Bile duct (tissue), 1 donor: ENCODE results near the gene NPIPA3.

- PRO-cap = no peak
These were observed 312.7 kb downstream of the SNX29 start for GRCh38 chr16:12289028-12289779.

DNA sequence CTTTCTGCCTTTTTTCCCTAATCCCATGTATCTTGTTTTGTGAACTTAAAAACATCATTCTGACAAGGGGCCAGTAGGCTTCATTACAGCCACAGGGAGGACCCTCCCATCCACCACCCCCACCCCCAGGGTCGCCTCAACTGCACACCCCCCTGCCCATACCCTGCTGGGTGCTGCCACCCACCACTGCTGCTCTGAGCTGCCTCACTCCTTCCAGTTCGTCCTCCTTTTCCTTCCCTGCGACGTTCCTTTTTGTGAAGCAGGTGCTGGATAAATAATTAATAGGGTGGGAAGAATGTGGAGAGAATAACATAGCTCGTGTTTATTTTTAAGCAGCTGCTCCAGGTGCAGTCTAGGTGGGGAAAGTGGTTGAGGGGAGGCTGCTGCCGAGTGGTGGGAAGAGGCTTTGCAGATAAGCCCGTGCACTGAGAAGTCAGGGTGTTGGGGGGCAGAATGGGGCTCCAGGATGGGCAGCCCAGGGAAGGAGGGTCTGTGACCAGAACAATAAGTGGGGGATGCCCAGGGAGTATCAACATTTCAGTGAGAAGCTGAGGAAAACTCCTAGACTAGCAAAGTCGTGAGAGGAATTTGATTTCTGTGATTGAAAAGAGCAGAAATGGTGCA, 300.6 kb downstream of the CPPED1 start:
- PRO-cap = no peak

DNA sequence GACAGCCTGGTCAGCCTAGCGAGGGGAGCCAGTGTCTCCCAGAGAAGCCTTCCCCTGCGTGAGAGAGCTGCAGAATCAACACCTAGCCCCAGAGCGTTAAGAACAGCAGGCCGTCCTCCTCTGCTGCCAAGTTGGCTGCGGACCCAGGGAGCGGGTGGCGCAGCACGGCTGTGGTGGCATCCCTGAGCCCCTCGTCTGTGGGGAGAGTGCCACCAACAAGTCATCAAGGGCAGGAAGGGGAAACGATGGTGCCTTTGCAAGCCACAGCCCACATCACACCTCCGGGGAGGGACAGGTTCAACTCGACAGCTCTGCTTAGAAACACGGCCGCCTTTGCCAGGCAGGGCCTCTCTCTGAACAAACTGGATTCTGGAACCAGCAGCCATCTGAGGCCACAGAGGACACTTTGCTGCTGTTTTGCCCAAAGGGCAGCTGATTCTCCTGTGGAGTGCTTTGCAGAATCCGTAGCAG, 270.8 kb downstream of the CPPED1 start:
- PRO-cap = no peak

DNA sequence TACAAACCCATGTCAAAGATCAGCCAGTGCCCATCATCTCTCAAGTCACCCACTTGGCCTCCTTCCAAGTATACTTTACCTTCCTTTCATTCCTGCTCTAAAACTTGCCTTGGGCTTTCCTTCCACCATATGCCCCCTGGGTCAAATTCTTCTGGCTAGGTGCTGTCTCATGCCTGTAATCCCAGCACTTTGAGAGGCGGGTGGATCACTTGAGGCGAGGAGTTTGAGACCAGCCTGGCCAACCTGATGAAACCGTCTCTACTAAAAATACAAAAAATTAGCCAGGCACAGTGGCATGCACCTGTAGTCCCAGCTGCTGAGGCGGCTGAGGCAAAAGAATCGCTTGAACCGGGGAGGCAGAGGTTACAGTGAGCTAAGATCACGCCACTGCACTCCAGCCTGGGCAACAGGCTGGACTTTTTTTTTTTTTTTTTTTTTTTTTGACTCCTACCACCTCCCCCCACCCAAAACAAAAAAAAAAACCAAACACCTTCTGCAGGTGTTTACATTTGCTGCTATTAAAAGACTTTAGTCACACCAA, 184.2 kb downstream of the CPPED1 start:
- PRO-cap = no peak

DNA sequence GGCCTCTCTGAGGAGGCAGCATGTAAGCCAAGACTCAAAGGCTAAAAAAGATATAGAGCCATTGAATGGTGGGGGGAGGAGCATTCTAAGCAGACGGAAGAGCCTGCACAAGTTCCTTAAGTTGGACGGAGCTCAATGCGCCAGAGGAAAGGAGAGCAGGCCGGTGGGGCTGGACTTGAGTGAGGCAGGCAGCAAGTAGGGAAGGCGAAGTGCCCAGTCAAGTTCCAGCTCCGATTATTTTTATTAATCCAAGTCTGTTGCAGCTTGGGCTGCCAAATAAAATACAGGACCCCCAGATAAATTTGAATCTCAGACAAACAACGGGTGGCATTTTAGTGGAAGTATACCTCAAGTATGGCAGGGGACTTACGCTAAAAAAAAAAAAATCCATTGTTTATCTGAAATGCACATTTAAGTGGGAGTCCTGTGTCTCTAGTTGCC, 160.4 kb downstream of the SHISA9 start:
- PRO-cap = no peak

DNA sequence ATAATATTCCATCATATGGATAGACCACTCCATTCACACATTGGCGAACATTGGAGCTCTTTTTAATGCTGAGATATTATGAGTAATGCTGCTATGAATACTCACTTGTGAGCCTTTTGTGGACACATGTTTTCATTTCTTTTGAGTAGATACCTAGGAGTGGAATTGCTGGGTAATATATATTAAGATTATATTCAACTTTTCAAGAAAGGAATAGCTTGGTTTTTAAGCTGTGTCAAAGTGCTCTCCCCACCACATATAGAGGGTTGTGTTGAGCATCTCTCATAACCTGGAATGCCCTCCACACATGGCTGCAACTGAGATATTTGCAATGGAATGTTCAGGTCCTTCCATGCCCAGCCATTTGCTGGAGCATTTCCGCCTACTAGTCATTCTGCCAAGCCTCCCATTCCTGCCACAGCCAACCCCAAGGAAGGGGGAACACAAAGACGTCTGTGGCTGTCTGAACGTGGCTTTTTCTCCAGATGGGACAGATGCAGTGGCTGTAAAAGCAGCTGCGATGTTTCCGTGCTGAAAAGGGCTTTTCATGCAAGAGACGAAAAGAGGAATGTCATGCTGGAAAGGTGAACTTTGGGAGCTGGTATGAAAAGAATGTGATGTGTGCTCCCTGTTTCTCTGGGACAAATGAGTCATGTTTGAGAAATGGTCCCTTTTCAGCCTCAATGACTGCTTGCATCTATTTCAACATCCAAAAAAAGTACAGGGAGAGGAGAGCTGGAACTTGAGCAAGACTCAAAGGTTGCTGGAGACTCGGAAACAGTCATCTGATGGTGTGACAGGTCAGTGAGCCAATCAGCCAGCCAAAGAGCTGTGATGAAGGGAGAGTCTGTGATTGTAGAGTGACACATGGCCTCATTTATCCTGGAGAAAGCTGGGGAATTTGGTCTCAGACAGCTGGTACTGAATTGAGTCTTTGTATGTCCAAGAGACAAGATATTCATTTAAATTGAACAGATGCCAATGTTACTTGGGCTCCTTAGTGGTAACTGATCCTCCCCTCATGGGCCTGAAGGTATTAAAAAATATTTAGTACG, 208.8 kb downstream of the SHISA9 start:
- PRO-cap = no peak

GRCh38 chr16:13957792-13958168, 37.8 kb downstream of the ERCC4 start:
- PRO-cap = bidirectional peak, plus-strand start at chr16:13957982, minus-strand start at chr16:13957899

- PRO-cap = no peak
These were observed 20.6 kb upstream of the MRTFB start for GRCh38 chr16:14050493-14051038.

DNA sequence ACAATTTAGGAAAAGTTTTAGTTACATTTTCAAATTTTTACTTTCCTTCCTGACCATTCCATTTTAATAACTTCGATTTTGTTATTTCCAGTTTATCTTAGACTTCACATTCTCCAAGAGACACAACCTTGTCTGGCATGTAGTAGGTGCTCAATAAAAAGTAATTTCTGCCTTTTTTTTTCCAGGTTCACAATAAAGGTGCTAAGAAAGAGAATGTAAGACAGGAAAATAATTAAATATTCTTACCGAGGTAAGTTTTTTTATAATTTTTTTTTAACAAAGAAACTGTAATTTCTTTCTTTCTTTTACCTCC, 7.9 kb downstream of the MRTFB start:
- PRO-cap = no peak

DNA sequence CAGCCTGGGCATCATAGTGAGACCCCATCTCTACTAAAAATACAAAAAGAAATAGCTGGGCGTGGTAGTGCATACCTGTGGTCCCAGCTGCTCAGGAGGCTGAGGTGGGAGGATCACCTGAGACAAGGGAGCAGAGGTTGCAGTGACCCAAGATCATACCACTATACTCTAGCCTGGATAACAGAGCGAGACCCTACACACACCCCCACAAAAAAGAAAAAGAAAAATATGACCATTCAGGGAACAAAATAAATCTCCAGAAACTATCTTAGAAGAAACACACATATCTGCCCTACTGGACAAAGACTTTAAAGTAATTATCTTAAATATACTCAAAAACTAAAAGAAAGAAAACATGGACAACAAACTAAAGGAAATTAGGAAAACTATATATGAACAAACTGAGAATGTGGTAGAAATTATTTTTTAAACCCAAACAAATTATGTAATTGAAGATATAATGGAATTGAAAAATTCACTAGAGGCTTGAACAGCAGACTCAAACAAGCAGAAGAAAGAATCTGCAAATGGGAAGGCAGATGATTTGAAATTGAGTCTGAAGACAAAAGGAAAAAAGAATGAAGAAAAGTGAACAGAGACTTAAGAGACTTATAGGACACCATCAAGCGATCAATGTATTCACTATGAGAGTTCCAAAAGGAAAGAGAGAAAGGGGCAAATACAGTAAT, 152.1 kb downstream of the MRTFB start:
- PRO-cap = no peak

DNA sequence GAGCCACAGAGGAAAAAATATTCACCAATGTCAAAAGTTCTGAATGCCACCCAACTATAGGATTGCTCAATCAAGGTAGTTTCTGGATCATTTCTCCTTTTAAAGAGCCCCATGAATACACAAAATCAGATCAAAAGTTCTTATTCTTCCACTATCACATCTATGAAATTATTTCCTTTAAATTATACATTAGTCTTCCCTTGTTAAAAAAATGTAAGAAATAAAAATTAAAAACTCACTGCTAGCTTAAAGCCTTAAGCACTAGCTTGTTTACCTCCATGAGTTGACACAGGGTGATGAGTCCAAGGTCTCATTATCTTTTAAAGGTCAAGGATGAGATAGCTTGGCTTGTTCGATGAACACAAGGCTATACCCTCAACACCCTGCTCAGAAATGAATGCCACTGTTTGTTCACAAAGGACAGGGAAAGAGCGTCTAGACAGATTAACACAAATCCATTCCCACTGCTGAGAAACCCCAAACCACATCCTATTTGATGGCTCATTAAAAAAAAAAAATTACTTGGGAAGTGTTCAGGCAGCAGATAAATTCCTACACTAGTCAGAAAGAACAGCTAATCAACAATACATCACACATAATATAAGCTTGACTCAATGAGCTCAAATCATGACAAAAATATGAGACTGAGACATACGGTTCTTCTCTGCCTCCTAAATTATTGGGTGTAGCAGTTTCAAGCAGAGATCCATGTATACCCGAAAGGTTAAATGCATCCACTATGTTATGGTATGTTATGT, 118.9 kb downstream of the PARN start:
- PRO-cap = no peak

DNA sequence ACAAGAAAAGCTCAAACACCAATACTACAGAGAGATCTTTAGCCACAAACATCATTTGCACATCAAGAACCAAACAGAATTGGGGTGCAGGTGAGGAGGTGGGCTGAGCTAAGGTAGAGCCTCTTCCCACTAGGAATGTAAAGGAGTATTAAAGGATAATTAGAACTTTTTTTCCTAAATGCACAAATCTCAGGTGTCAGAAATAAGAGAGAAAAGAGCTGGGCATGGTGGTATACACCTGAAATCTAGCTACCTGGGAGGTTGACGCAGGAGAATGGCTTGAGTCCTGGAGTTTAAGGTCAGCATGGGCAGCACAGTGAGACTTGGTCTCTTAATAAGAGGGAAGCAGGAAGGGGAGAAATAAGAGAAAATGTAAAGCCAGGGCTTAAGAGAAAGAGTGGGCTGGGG, 107.9 kb downstream of the PARN start:
- PRO-cap = no peak

GRCh38 chr16:14527693-14528255, 102.3 kb downstream of the PARN start:
- PRO-cap = no peak

- PRO-cap = bidirectional peak, plus-strand start at chr16:14633356, minus-strand start at chr16:14633288; bidirectional peak, plus-strand start at chr16:14633575, minus-strand start at chr16:14633433
These were observed 453 bp downstream of the BFAR start for GRCh38 chr16:14633162-14633646.

GRCh38 chr16:14703083-14703590, at the start of gene NPIPA3:
Gene NPIPA3, plus strand, starts transcription at chr16:14703411.
- PRO-cap = no peak

- PRO-cap = no peak
These were observed 25.3 kb upstream of the NPIPA1 start for GRCh38 chr16:14911842-14912425.

- PRO-cap = no peak
These were observed 26.2 kb downstream of the NTAN1 start for GRCh38 chr16:15029479-15030349.

DNA sequence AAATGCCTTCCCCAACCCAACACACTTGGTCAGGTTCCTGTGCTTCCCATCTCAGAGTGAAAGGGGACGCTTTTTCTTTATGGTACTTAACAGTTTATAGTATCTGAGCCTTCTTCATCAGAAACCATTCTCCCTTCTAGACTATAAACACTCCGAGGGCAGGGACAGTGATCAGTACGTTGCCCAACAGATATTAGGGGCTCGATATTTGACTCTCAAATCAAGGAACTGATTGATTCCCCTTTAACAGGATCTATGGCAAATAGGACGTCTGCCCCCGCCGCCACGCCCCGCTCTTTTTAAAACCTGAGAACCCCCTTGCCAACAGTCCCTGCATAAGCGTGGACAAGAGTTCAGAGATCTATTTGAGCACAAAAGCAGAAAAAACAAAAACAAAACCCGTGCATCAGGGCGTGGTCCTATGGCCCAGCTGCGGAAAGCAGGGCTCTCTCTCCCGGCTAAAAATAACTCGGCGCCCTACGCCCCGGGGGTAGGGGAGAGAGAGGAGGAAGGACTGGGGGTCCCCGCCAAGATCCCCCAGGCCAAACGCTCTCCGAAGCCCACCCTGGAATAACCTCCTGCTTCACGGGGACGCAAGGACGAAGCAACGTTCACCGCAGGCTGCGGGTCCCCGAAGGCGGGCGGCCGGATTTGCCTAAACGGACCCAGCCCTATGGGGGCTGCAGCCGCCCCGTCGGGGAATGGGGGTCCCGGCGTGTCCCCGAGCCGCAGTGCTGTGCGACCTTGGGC, 806 bp downstream of the NTAN1 start:
- PRO-cap = no peak

DNA sequence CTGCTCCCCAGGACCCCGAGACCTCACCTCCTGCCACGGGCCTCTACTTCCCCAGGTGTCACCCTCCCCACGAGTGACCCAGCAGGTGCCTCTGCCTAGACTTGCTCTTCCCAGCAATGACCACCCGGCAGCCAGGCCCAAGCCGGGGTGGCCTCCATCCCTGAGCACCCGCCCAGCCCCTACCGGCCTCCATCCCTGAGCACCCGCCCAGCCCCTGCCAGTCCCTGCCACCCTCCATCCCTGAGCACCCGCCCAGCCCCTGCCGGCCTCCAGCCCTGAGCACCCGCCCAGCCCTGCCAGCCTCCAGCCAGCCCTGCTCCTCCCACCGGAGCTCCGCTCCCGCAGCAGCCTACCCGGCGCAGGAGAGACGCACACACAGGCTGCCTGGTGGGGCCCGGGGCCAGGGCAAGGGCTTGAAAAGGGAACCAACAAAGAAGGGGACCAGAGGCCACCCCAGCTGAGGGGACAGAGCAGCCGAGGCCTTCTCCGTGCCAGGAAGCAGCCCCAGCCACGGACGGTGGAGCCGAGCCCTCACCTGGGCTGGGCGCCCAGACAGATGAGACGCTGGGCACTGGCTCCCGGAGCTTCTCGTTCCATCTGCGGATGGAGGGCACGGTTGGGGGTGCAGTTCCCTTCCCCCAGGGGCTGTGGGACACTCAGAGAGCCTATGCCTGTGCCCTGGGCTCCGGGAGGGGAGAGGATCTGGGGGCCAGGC, 47.0 kb upstream of the RRN3 start:
- PRO-cap = no peak

GRCh38 chr16:15257024-15257429, 121.1 kb downstream of the NPIPA5 start:
- PRO-cap = no peak